Measurements from ENCODE around the gene SLC41A3.

DNA sequence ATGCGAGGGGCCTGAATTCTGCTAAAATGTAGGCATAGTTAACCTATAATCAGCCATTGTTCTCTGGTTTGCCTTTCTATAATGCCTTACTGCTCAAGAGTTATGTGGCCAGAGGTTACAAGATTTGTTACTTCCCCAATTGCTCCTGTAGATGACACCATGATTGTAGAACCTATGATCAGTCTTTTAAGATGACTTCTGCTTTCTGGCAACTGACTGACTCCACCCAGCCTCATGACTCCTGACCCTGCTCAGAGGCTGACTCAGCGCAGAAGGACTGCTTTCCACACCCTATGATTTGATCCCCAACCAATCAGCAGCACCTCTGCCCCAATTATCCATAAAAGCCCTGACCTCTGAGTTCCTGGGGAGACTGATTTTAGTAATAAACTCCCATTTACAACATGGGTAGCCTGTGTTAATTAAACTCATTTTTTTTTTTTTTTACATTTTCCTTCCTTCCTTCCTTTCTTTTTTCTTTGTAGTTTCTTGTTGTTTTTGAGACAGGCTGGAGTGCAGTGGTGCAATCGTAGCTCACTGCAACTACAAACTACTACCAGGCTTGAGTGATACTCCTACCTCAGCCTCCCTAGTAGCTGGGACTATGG, 37.8 kb upstream of the OSBPL11 start:
- PRO-cap, 2 experiments: no peak in any of the 2 experiments

DNA sequence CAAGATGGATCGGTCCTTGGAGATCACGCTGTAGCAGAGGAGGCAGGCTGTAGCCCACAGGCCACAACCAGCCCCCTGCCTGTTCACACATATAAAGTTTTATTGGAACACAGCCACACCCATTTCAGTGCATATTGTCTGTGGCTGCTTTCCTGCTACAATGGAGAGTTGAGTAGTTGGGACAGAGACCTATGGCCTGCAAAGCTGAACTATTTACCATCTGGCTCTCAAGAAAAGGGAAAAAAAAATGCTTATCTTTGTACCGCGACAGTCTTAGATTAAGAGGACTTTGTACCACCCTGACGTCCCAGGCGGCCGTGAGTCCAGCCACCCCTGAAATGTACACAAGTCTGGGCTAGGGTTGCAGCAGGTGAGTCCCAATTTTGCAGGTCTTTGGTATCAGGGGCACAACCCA, 179.2 kb upstream of the OSBPL11 start:
- PRO-cap, 2 experiments: no peak in any of the 2 experiments

DNA sequence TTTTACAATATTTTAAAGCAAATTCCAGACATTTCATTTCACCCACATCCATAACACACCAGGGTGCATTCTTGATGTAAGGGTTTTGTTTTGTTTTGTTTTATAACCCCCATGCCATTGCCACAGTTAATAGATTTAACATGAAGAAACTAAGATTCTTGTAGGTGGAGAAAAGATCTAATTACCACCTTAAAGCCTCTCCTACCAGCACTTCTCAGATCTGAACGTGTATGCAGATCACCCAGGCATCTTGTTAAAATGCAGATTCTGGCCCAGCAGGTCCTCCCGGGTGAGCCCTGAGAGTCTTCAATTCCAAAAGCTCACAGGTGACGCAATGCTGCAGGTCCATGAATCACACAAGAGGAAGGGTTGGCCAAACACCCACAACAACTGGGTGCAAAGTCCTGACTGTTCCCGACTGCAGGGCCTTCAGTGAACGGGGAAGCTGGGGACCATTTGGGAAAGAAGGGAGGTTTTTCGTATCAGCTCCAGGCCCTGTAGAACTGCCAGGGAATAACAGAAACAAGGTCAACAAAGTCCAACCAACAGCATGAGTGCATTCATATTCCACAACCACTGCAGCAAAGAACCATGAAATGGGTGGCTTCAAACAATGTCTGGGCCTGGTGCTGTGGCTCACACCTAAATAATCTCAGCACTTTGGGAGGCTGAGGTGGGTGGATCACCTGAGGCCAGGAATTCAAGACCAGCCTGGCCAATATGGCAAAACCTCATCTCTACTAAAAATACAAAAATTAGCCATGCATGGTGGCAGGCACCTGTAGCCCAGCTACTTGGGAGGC, 106.2 kb upstream of the ROPN1B start:
- PRO-cap, 2 experiments: no peak in any of the 2 experiments

DNA sequence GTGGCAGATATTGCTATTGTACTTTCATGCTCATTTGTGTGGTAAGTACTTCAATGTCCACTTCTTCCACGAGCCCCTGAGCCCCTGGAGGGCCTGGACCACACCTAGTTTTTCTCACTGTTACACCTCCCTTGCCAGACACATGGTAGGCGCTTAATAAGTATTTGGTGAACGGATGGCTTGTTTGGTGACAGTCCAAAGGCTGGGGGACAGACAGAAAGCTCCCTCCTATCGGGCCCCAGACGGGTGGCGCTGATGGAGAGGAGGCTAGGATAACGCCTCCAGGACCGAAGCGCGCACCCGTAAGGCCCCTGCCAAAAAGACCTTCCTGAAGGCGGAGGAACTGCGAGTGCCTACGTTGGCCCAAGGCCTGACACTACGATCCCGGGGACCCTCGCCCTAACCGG, 53.8 kb upstream of the ROPN1B start:
- PRO-cap, 2 experiments: no peak in any of the 2 experiments

GRCh38 chr3:126083257-126084625, at the start of gene SLC41A3:
Gene SLC41A3, minus strand, starts transcription at chr3:126084124.
- PRO-cap, 2 experiments: peak in 2 of 2 experiments; most common plus-strand start chr3:126083681 (in 2); most common minus-strand start chr3:126083778 (in 2)

DNA sequence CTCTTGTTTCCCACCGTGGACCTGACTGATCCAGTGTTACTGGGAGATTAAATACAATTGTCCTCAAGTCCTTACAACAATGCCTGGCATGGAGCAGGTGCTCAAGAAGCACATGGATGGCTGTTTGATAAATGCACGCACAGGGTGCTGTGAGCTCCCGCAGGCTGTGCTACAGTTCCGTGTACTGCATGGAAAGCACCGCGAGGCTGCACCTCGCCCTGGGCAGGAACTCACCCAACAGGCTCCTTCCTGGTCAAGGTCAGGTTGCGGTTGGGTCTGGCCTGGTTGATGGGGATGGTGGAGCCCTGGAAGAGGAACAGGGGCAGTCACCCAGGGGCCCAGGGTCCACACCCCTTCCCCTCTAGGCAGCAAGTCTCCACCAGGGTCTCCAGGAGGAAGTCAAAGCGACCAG, 46.1 kb upstream of the SLC41A3 start:
- PRO-cap, 2 experiments: no peak in any of the 2 experiments

DNA sequence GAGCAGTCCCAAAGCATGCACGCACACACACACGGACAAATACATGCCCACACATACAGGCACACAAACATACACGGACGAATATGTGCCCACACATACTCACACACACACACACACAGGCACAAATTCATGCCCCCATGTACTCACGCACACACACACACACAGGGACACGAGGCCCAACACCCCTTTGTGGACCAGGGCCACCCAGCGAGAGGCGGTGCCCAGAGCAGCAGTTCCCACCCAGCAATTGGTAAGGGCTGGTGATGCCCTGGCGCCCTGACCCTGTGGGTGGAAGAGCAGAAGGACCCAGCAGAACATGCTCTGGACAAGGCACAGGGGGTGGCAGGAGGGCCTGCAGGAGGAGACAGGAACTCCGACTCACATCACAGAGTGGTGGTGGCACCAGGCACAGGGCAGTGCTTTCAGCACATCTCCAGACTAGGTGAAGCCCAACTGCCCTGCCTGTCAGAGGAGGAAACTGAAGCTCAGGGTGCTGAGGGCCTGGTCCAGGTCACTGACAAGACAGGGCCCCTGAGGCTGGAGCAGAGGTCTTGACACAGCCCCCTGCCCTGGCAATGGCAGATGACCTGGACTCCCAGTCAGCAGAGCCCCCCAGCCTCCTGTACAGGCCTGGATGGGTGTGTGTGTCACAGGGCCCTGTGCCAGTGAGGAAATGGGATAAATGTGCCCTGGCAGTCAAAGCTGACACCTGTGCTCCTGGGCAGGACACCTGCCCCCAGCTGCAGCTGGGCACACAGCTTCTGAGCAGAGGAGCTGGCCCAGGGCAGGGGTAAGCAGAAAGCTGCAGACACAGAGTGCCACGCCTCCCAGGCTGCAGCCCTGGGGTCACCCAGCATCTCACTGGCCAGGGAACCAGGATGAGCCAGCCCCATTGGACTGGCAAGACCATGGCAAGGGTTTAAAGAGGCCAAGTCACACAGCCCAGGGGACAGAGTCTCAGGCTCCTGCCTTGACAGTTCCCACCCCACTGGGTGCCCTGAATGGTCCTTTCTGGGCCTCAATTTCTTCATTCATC, 11.4 kb downstream of the KLF15 start:
- PRO-cap, 2 experiments: no peak in any of the 2 experiments

GRCh38 chr3:126354734-126355199, 2.4 kb downstream of the KLF15 start:
- PRO-cap, 2 experiments: no peak in any of the 2 experiments

- PRO-cap, 2 experiments: no peak in any of the 2 experiments
Measured at GRCh38 chr3:126364352-126364679, 7.1 kb upstream of the KLF15 start.

DNA sequence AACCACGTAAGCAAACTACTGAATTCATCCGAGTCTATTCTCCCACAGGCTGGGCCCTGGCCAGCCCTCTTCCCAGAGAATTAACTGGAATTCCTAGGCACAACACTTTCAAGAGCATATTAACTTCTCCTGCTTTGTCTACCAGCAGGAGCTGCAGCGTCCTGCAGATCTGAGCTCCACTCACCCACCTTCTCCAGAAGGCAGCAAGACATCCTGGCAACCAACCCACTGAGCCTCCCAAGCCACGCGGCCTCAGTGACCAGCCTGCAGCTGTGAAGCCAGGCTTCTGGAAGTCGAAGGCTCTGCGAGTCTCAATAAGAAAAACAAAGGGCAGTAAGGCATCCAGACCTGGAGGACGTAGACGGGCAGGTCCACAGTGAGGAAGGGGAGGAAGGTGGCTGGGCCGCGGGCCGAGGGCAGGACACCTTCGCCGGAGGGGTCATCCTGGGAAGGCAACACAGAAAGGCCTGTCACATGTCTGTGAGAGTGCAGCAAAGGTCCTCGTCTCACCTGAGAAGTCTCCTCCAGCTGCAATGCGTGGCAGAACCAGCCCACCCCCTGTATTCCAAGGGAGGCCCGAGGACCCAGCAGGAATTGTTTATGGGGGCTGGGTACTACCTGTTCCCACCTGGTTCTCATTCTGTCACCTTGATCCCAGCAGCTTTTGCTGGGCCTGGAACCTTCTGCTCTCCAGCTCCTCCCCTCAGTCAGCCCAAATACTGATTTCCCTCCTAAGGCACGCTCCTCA, 36.2 kb downstream of the ZXDC start:
- PRO-cap, 2 experiments: no peak in any of the 2 experiments

GRCh38 chr3:126599155-126599623, 40.5 kb upstream of the C3orf22 start:
- PRO-cap, 2 experiments: no peak in any of the 2 experiments

DNA sequence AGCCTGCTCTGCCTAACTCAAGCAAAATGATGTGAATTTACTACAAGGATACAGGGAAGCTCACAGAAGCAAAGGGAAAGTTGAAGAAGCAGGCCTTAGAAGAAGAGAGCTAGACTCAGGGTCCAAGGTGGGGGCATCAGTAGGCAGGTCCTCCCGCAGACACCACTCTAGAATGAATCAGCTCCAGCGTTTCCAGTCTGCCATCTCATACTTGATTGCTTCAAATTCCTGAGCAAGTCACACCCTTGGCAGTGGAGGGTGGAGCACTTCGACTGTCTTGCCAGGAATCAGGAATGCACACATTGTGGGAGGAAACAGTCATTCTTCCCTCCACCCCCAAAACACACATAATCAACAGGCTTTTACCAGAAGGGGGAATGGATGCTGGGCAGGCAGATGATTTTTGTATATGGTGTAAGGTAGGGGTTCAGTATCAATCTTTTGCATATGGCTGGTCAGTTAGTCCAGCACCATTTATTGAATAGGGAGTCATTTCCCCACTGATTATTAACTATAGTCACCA, 78.5 kb downstream of the CHCHD6 start:
- PRO-cap, 2 experiments: peak in 1 of 2 experiments; most common minus-strand start position 179 of the sequence (in 1)

- PRO-cap, 2 experiments: no peak in any of the 2 experiments
Measured at GRCh38 chr3:126802159-126802656, 98.2 kb downstream of the CHCHD6 start.

DNA sequence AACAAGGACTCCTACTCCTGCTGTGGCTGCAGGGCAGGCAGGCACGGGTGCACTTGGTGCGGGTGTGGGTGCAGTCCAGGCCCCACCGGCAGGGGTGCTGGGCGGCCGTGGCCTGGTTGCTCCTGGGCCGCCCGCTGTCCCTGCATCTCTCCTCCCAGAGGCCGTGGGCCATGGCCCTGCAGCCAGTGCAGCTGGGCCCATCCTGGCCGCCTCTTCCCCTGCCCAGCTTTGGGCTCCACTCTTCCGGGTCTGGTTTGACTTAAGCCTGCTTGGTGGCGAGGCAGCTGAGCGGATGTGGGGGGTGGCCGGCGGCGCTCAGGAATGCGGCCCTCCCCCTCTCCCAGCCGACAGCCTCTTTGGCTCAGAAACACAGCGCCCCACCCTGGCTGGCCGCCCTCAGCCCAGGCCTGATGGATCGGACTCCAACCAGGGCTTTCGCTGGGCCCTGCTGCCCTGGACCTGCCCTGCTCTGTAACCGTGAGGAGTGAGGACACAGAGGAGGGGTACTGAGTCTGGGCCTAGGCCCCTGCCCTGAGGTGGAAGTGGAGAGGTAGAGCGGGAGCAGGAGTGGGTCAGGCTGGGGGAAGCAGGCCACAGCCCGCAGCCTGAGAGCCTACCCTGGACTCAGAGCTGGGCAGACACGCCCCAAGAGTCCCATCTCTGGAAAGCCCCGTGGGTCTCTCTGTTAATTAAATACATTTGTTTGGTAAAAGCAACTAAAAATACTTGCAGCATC, 19.3 kb downstream of the PLXNA1 start:
- PRO-cap, 2 experiments: no peak in any of the 2 experiments

GRCh38 chr3:127035139-127036232, 52.6 kb downstream of the PLXNA1 start:
- PRO-cap, 2 experiments: no peak in any of the 2 experiments

- PRO-cap, 2 experiments: peak in 1 of 2 experiments; most common plus-strand start chr3:127462887 (in 1)
Measured at GRCh38 chr3:127462775-127463130, 127.8 kb downstream of the TPRA1 start.

DNA sequence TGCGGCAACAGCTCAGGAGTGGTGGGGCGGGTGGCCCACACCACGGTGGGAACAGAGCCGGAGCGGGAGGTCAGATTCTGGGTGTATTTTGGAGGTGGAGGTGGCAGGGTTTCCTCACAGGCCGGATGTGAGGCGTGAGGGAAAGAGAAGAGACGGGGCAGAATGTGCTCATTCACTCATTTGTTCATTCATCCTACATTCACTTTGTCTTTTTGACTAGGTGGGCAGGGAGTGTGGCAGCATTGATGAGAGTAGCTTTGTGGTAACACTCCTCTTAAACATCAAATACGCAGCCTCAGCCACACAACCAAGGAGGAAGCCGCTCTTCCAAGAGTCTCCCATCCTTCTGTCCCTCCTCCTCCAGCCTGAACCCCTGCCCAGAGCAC, 46.8 kb downstream of the TPRA1 start:
- PRO-cap, 2 experiments: no peak in any of the 2 experiments

DNA sequence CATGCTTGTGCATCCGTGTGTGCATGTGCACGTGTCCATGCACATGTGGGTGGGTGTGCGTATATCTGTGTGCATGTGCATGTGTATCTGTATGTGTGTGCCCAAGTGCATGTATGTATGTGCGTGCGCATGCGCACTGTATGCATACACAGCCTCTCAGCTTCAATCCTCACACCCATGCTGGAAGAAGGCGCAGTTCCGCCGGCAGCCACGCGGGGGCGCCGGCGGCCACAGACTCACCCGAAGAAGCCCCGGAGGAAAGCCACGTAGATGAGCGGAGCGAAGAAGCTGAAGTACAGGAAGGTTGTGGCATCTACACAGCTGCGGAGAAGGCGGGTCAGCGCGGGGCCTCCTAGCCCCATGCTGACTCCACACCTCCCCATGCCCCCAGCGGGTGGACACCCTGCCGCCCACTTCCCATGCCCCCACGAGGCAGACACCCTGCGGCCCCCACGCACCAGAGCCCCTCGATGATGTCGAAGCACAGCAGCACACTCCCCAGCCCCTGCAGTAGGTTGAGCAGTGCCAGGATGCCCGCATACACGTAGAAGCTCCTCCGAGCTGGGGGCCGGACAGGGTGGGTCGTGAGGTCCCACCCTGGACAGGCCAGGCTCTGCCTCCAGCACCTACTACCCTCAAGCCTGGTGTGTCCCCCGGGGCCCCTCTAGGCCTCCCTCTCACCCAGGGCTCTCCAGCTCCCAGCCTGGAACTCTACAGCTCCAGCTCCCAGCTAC, 15.4 kb downstream of the TPRA1 start:
- PRO-cap, 2 experiments: no peak in any of the 2 experiments

DNA sequence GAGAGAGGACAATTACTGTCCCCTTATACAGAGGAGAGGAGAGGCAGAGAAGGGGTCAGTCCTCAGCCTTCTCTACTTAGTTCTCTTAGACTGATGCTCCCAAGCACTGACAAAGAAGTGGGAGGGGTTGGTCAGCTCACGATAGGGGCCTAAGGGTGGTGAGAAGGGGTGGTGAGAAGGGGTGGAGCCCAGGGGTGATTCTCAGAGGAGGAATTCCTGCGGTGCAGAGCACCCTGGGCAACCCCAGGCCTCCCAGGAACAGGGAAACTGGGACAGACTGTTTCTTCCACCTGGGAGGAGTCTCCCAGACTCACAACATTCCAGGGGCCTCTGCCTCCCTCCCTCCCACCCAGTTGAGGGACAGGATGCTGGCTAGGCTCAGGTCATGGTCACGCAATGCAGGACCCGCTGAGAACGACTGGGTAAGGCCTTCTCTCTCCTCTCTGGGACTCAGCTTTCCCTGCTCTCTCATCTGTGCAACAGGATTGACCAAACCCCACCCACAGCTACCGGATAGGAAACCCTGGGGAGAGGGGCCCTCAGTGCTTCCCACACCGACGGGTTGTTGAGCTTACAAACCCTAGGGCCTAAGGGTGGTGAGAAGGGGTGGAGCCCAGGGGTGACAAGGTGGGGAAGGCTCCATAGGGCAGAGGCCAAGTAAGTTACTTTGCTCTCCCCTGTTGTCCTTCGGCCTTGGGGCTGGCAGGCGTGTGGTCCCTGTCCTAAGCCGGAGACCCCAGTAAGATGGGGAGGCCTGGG, 1.5 kb downstream of the TPRA1 start:
- PRO-cap, 2 experiments: no peak in any of the 2 experiments

- PRO-cap, 2 experiments: no peak in any of the 2 experiments
Measured at GRCh38 chr3:127590051-127590383, 516 bp downstream of the TPRA1 start.

Data from Colon Carcinoma Metastatic in the Brain (tissue), 2 donors.